NB4 (cell line): Measurements from ENCODE around the genes PIGV and MAP3K6.

DNA sequence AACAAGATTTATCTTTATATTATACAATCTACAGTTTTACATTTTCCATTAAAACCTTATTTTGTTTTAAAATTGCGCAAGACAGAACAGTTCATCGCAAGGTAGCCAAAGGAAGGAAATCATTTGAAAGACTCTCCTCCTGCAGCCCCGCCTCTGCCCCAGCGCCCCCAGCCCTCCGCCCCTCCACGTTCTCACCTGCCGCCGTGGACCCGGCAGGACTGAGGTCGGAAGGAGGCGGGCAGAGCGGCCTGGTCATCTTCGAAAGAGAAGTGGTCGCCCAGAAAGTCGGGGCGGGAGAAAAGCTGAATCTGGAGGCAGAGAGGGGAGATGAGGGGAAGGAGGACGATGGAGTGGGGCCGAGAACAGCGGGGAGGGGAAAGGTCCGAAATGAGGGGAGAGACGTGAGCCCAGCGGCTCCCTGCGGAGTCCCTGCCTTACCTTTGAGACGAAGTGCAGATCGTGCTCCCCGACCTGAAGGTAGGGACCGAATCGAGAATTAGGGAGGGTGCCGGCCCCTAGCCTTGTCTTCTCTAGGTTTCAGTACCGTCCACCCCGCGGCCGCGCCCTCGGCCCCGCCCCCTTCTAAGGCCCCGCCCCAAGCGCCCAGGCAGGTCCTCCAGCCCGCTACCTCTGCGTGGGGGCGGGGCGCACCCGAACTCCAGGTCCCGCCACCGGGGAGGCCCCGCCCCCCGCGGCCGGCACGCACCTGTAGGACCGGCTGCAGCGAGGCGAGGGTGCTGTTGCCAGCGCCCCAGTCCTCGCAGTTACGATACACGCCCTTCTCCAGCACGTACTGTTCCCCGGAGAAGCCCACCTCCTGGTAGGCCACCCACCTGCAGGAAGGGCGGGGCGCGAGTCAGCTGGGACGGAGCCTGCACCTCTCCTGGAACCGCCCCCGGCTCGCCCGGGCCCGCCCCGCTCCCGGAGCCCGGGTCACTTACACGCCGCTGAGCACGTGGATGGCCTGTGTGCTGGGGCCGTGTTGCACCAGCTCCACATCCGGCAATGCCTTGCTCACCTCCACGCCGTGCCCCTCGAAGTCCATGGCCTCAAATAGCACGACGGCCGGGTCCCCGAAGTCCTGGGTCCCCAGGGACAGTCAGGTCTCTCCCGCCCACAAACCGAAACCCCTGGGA, 17.7 kb downstream of the CRYBG2 start:
- RRBS = 56% methylated on average over 24 of the region's 85 CpGs

DNA sequence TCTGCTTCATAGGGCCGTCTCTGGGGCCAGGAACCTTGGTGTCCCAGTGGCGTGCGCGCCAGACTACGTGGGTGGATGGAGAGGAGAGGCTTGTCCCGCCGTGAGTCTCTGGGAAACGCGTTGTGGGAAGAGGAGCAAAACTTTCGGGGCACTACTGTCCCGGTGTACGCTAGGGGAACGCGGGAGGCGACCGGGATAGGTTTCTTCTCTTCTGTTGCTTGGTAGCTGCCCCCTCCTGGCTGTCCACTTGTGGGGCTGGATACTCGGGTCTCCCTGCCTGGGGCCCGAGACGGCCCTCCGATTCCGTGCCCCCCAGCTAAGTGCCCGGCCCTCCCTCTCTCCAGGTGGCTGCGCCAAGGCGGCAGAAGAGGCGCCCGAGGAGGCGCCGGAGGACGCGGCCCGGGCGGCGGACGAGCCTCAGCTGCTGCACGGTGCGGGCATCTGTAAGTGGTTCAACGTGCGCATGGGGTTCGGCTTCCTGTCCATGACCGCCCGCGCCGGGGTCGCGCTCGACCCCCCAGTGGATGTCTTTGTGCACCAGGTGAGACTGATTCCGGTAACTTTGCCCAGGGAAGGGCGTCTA, 516 bp downstream of the LIN28A start:
- RRBS = 86% methylated on average over 13 of the region's 48 CpGs

DNA sequence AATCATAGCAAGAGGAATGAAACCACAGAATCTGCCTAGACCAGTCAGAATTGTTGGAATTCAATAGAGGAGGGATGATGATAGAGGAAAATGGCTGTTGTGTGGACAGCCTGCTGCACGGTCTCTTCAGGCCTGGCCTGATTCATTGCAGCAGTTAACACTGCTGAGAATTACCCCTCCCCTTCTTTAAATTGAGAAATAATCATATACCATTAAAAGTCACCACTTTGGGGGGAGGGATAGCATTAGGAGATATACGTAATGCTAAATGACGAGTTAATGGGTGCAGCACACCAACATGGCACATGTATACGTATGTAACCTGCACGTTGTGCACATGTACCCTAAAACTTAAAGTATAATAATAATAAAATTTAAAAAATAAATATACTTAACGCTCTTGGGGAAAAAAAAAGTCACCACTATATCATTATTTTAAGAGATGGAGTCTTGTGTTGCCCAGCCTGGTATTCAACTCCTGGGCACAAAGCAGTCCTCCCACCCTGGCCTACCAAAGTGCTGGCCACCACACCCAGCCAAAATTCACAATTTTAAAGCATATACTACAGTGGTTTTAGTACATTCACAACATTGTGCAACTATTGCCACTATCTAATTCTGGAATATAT, 5.7 kb downstream of the HMGN2 start:
- RRBS = no CpG with 5 or more reads among the region's 6 CpGs

DNA sequence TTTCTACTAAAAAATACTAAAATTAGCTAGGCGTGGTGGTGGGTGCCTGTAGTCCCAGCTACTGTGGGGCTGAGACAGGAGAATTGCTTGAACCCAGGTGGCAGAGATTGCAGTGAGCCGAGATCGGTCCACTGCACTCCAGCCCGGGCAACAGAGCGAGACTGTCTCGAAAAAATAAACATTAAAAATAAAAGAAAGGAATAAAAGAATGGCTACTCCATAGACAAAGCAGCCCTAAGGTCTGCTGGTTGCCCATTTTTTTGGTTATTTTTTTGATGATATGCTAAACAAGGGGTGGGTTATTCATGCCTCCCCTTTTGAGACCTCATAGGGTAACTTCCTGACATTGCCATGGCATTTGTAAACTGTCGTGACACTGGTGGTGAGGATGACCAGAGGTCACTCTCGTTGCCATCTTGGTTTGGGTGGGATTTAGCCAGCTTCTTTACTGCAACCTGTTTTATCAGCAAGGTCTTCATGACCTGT, 11.3 kb downstream of the HMGN2 start:
- RRBS = no CpG with 5 or more reads among the region's 8 CpGs

GRCh38 chr1:26541737-26542204, 12.2 kb downstream of the RPS6KA1 start:
- RRBS = no CpG with 5 or more reads among the region's 8 CpGs

- RRBS = no CpG with 5 or more reads among the region's 10 CpGs
Measured at GRCh38 chr1:26561234-26561961, 31.8 kb downstream of the RPS6KA1 start.

DNA sequence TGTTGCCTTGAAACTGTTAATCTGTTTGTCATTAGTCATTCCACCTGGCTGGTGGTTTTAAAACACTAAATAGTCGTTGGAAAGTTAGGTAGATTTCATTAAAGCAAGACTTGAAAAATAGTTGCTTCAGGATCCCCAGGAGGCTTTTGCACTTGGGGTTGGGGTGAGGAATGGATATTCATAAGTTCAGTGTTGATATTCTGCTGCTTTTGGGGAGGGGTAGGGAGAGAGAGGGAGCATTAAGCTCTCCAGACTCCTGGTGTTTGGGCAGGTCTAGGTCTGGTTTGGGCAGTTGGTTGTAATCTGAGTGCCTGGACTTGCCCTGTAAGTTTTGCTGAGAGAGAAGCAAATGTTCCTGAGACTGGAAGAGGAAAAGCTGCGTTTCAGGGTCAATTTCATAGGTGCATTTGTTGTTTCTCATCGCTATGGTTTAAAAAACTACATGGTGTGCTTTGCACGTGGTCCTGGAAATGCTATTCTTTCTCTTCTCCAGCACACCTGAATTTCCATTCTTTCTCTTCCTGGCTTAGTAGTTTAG, 6.1 kb downstream of the ARID1A start:
- RRBS = no CpG with 5 or more reads among the region's 4 CpGs

GRCh38 chr1:26762700-26763629, 24.8 kb upstream of the PIGV start:
- RRBS = 95% methylated on average over 4 of the region's 12 CpGs

DNA sequence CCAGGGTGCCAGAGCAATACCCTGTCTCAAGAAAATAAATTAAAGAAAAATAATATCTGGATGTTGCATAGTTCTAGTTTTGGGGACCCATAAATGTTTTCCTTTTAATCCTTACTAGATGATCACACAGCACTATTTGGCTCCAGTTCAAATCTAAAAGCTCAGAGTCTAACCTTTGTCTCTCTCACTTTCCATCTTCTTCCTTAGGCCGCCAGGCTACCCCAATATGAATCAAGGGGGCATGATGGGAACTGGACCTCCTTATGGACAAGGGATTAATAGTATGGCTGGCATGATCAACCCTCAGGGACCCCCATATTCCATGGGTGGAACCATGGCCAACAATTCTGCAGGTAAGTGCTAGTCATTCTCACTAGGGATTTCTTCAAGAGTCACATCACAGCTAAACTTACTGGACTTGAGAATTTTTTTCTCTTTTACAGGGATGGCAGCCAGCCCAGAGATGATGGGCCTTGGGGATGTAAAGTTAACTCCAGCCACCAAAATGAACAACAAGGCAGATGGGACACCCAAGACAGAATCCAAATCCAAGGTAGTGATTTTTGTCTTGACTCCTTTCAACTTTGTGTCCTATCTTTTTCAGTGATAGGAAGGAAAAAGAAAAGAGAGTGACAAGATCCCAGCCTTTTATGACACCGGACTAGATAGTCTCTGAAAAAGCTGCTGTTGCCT, 21.6 kb upstream of the PIGV start:
- RRBS = no CpG with 5 or more reads among the region's 2 CpGs

DNA sequence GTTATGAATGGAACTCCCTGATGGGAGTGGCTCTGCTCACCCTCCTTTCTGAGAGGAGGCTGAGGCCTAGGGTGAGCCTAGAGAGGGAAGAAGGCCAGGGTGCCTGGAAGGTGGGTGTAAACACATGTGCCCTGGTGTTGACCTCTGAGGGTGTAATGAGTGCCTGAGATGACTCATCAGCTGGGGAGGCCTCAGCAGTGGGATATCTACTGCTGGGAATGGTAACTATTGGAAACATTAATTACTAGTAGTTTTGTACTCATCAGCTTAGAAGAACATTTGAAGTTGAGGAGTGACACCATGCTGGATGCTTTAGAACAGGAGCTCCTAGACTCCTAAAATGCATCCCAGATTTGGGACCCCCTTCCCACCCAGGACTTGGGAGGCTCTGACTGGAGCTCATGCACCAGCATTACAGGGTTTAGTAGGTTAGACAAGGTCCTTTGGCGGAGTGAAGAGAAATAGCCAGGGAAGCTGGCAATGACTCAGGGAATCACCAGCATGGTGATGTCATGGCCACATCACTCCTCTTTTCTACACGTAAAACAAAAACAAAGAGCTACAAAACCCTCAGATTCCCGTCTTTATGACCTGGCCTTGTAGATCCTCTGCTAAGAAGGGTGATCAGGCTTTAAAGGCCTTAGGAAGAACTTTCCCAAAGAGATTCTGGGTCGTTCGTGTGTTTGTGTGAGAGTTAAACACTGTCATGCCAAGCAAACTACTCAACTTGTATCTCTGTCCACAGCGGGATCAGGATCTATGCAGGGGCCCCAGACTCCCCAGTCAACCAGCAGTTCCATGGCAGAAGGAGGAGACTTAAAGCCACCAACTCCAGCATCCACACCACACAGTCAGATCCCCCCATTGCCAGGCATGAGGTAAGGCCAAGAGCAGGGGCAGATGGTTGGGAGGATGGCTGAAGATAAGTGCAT, 15.7 kb upstream of the PIGV start:
- RRBS = no CpG with 5 or more reads among the region's 6 CpGs

GRCh38 chr1:26774103-26775201, 13.3 kb upstream of the PIGV start:
- RRBS = no CpG with 5 or more reads among the region's 24 CpGs

- RRBS = under 1% methylated on average over 32 of the region's 69 CpGs
Measured at GRCh38 chr1:26787830-26789009, at the start of gene PIGV. Gene PIGV, plus strand, starts transcription at chr1:26787950.

GRCh38 chr1:26861623-26862130, 1.3 kb upstream of the SFN start:
- RRBS = no CpG with 5 or more reads among the region's 7 CpGs

- RRBS = no CpG with 5 or more reads among the region's 1 CpG
Measured at GRCh38 chr1:26922948-26923260, 1.4 kb downstream of the NUDC start.

DNA sequence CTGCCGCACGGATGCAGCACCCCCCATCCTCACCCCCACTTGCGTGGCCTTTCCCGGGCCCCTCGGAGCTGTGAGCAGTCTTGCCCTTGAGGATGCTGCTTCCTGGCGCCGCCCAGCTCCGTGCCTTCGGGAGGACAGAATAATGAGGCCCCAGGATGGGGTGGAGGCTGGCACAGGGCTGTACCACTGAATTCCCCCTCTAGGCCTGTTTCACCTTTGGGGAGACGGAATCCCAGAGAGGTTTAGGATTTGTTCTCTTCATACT, 1.3 kb downstream of the TRNP1 start:
- RRBS = no CpG with 5 or more reads among the region's 10 CpGs

- RRBS = no CpG with 5 or more reads among the region's 7 CpGs
Measured at GRCh38 chr1:27027069-27027386, 14.4 kb upstream of the TENT5B start.

- RRBS = no CpG with 5 or more reads among the region's 14 CpGs
Measured at GRCh38 chr1:27299225-27300266, 22.4 kb upstream of the TMEM222 start.

- RRBS = 0% methylated on average over 8 of the region's 27 CpGs
Measured at GRCh38 chr1:27366762-27367698, at the start of gene MAP3K6. Gene MAP3K6, minus strand, starts transcription at chr1:27366961.

GRCh38 chr1:27418184-27419265, 26.1 kb downstream of the GPR3 start:
- RRBS = no CpG with 5 or more reads among the region's 17 CpGs